Frontal cortex (tissue), 2 donors: ENCODE data around the genes SPRN and SYCE1.

- RAMPAGE, long total RNA, result no peak
Observed at GRCh38 chr10:132459440-132460217, 62.6 kb downstream of the PWWP2B start.

DNA sequence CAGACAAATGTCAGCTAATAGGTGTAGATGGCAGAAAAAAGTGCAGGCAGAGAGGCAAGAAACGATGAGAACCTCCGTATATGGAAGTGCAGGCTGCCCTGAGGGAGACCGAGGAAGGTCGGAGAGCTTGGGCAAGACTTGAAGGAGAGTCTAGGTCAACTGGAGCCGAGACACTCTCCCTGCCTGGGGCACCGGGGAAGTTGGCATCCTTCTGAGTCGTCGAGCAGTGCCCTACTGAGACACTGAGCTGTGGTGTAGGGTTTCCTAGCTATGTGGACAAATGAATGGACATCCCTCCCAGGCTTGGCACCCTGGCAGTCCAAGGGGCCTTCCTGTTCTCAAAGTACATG is 57.3 kb upstream of the INPP5A start:
- RAMPAGE, long total RNA, result no peak

GRCh38 chr10:132519549-132520061 is 18.0 kb upstream of the INPP5A start:
- RAMPAGE, long total RNA, result no peak

GRCh38 chr10:132536694-132537673 is 603 bp upstream of the INPP5A start:
- RAMPAGE, long total RNA, result no peak

DNA sequence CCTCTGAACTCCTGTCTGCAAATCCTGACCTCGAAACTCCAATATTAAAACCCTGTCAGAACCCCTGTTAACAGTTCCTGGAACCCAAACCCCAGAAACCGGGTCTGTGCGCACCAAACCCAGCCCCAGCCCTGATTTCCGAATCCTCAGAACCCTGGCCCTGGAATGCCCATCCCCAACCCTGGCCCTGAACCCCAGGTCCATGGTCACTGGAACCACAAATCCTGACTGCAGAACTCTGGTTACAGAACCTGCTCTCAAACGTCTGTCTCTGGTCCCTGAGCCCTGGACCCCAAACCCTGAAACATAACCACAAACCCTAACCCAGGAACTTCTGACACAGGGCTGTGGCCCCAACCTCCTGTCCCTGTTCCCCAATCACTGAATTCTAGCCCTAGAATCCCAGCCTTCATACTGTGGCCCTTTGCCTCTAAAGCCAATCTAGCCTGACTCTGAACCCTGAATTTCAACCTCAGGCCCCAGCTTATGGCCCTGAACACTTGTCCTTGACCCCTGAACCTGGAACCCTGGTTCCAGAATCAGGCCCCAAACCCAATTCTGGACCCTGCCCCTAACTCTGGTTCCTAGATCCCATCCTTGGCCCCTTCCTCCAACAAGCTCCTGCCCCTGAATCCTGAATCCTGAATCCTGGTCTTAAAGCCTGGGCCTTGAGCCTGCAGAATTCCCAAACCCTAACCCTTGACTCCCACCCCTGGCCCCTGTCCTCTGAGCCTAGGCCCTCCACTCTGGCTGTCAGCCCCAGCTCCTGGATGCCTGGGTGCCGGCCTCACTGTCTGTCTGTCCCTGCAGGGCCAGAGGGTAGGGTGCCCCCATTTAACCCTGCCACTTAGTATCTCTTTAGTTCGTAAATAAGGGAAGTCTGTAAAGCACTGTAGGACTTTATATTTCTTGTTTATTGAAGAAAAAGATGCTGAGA is 1.1 kb downstream of the INPP5A start:
- RAMPAGE, long total RNA, result no peak

- RAMPAGE, long total RNA, result no peak
Observed at GRCh38 chr10:132572689-132573683, 35.4 kb downstream of the INPP5A start.

GRCh38 chr10:132632102-132632730 is 94.6 kb downstream of the INPP5A start:
- RAMPAGE, long total RNA, result no peak

DNA sequence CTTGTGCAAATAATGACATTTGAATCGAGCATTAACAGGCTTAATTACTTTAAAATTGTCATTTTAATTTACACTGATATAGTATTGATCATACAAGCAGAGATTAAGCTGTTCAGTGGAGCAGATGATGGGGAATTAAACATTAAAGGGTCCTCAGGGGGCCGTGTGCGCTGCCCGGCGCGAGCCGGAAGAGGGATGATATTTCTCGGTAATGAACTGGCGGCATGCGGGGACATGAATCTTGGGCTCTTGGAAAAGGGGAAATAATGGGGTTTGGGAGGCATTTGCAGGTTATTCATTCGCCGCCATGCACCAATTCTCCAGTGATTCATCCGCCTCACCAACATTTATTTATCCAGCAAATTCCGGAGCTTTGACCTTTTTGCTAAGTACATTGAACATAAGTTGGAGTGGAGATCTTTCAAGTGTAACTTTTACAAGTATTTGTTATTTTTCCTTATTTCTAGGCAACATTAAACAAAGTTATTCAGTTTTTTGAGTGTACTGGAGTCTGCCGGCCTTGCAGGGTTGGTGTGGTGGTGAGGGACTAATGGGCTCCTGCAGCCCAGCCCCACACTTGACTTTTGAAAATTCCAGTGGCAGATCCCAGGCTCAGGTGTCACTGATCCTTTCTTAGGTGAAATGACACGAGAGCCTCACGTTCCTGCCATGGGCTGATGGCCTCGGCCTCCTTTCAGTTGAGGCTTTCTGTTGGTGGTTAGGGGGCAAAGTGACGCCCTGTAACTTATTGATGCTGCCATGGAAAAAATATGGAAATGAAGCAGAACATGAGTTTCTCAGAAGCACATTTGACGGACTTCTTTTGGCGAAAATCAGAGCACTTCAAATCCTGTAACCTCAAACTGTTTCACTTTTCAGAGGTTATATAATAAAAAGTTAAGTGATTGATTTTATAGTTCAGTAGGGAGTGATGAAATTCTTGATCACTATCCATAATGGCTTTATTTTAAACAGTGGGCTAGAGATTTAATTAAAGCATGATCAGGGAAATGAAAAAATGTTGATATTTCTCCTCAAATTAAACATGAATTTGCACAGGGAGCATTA is 118.0 kb downstream of the NKX6-2 start:
- RAMPAGE, long total RNA, result no peak

DNA sequence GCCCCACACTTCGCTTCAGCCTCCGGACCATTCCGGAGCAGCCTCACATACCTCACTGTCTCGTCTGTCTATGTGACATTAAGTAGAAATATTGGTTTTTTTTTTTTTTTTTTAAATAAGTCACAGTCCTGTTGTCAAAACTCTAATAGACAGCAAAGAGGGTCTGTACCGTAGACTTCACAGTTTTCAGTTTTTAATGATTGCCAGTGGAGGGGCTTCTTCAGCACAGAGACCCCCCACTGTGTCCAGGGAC is 3.9 kb downstream of the NKX6-2 start:
- RAMPAGE, long total RNA, result no peak

GRCh38 chr10:132836108-132836634 is 50.2 kb upstream of the NKX6-2 start:
- RAMPAGE, long total RNA, result no peak

- RAMPAGE, long total RNA, result no peak
Observed at GRCh38 chr10:132902698-132903106, 39.7 kb downstream of the CFAP46 start.

DNA sequence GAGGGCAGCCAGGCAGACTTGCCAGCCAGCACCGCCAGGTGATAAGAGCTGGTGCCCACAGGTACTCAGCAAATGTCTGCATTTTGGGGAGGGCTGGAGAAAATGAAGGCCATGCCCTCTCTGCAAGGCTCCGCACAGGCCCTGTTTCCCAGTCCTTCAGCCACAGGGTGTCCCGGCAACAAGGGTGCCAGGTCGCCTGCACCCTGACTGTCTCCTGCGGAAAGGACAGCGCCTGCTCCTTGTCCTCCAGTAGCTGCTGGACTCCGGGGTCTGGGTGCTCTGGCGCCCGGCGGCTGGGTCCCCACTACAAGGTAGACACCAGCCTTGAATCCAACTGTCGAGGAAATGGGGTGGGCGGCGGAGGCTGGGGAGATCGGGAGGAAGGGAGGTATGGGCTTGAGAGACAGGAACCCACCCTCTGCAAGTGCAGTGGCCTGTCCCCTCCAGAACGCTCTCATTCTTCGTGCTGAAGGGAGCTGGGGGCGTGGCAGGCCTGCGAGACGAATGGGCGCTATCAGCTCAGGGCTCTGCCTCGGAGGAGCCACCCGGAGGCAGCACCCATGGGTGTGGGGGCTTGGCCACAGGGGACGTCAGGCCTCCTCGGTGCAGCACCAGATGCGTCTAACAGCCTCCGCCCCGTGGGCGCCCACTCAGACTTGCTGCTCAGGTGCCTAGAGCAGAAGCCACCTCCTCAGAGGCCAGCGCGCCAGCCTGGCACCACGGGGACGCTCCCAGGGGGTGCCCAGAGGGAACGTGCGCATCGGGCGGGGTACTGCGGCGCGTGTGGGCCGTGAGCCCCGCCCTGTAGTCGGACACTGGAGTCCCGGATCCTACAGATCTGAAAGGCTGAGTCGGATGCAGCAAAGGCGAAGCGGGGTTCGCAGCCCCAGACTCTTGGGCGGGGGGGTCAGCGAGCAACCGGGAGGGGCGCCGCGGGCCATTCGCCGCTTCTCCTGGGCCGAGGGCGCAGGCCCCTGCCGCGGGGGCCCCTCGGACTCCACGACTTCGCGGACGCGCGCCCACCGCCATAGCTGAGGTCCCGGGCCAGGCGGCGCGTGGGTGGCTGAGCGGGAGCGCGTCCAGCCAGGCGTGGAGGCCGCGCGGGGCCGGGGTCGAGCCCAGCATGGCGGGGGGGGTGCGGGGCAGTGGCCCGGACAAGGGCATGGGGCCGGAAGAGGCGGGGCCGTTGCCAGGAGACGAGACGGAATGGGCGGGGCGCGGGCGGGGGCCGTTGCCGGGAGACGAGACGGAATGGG is 15.4 kb downstream of the ADAM8 start:
- RAMPAGE, long total RNA, result no peak

GRCh38 chr10:133309584-133310078 is 917 bp downstream of the ZNF511 start:
- RAMPAGE, long total RNA, result no peak

- RAMPAGE, long total RNA, result no peak
Observed at GRCh38 chr10:133348195-133348582, 1.0 kb downstream of the PRAP1 start.

DNA sequence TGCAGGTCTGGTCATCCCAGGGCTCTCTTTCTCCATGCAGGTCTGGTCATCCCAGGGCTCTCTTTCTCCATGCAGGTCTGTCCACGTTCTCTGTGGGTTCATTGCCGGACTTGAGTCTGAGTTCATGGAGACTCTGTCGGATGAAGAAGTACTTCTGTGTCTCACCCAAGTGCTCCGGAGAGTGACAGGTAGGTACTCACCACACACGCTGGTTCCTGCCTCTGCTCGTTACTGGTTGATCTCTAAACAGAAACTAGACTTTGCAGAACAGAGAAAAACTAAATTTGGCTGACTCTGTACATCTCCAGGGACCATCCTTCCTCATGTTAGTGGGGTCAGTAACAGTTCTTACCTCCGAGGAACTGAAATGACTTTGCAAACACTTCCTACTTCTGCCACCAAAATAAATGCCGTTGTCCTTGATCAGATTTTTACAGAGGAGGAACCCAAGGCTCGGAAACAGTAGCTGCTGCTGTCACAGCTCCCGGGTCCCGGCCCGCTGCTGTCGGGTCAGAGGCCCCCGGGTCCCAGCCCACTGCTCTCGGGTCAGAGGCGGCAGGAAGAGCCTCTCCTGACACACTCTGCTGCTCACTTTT is 5.0 kb upstream of the MTG1 start:
- RAMPAGE, long total RNA, result no peak

GRCh38 chr10:133391817-133392174 is 2.2 kb upstream of the MTG1 start:
- RAMPAGE, long total RNA, result no peak

- RAMPAGE, long total RNA, result no peak
Observed at GRCh38 chr10:133400539-133401592, 6.9 kb downstream of the MTG1 start.

DNA sequence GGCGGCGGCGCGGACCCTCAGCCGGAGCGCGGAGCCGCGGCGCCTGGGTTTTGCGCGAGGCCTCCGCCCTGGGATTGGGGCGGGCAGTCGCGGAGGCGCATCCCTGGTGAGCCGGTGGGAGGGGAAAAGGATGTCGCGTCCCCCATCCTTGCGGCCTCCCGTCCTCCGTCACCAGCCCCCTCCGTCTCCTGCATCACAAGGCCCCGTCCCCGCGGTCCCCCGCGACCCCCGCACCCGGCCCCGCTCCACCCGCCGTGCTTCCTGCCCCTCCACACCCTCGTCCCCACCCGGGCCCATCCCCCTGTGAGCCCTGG is at the start of gene SPRN:
SPRN (minus strand) TSS at position 76 of the 314 bp plus-strand sequence.
- RAMPAGE, long total RNA, result no peak

- RAMPAGE, long total RNA, result no peak
Observed at GRCh38 chr10:133523505-133524089, 3.6 kb upstream of the CYP2E1 start.

DNA sequence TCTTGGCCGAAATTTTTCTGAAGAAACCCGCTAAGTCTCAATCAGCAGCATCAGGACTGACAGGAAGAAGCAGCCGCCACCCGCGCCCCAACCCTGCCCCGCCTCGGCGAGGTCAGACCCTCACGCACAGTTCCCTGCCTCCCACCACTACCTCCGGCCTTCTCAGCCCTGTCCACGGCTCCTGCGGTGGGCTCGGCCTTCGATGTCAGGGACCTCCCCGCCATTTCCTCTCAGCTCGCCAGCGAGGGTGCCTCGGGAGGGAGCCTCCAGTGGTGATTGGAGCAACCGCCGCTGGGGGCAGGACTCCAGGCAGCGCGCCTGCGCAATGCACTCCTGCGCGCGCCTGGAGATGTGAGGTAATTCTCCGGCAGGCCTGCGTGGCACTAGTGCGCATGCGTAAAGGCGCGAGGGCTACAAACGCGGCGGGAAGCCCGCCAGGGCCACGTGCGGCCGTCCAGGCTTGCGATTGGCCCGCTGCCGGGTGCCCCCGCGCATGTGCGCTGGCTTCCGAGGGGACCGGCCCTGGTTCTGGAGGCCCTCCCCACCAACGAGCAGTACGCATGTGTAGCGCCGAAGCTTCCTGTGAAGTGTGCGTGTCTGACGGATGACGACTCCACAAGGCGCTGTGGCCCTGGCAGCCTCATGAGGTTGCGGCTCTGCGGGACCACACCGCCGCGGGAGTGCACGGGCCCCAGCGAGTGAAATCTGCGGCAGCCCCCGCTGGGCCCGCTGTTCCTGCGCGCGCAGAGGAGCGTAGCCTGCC is at the start of gene SYCE1:
SYCE1 (minus strand) TSS at position 278 of the 763 bp plus-strand sequence.
- RAMPAGE, long total RNA, result no peak